Neural cell (in vitro differentiated cells): ENCODE results near the gene DYNC2H1.

DNA sequence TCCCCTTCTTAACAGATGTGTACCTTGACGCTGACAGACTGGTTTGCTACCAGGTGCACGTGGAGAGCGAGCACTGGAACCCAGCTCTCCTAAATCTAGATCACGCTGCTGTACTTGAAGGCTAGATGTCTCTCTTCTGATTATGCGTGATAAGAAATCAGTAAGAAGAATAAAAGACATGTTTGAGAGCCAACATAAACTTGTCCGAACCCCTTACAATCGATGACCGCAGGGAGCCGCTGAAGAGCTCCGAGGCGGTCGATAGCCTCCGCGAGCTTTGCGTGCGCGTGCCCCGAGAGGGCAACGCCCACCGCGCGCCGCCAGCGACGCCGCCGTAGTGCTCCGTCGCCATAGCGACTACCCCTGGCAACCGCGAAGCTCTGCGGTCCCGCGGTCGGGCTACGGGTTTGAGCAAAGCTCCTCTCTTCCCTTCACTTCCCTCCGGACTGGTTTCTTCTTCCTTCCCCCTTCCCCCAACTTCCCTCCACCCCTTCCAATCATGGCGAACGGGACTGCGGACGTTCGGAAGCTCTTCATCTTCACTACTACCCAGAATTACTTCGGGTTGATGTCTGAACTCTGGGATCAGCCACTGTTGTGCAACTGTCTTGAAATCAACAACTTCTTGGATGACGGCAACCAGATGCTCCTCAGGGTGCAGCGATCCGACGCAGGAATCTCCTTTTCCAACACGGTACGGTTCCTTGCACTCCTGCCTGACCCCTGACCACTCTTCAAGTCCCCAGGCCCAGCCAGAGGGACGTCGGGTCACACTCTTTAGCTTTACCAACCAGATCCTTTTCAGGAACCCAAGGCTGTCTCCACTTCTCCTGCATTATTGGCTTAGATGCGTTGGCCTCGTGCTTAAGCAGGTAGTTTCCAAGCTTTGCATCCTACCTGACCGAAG lies at the start of gene DYNC2H1:
TSS of gene DYNC2H1 (plus strand) at position 351 of the 907 bp plus-strand sequence.
- RAMPAGE, long total RNA, result start-site peak on the plus strand centred at position 357 of the sequence, 57 bp wide, 119 and 135 reads in 2 replicates

- RAMPAGE, long total RNA, result no peak
These were observed 354.0 kb upstream of the DDI1 start for GRCh38 chr11:103682362-103682843.

- RAMPAGE, long total RNA, result no peak
These were observed 283.4 kb upstream of the DDI1 start for GRCh38 chr11:103753000-103753427.

DNA sequence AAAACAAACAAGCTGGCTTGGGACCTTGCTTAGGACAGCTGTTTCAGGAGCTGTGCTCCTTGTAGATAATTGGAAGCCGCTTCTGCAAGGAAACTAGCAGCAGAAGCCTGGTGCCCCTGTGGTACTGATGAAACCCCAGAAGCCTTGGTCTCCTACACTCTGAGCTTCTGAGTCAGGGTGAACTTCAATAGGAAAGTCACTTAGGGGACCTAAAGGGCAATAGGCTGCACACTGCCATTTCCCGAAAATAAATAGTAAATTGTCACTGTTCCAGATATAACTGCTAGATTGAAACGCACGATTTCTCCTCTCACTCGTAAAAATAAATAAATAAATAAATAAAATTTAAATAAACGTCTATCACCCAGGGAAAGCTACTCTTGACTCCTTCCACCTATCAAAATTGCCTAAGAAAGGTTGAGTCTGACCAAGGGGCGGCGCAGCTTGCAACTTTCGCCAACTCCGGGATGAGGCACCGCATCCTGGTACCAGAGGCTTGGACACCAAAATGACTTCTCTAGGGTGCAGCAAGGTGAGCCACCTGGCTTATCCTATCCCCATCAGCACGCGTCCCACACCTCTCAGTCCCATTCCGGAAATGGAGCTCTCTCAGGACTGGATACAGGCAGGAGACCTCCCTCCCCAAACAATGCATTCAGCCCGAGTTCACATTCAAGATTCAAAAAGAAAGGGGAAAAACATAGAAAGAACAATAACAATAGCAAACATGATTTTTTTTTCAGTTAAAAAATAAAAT lies 733 bp downstream of the PDGFD start:
- RAMPAGE, long total RNA, result no peak

GRCh38 chr11:105100087-105100704 lies 39.4 kb downstream of the CARD18 start:
- RAMPAGE, long total RNA, result no peak

GRCh38 chr11:106956896-106957592 lies 61.2 kb downstream of the GUCY1A2 start:
- RAMPAGE, long total RNA, result no peak

DNA sequence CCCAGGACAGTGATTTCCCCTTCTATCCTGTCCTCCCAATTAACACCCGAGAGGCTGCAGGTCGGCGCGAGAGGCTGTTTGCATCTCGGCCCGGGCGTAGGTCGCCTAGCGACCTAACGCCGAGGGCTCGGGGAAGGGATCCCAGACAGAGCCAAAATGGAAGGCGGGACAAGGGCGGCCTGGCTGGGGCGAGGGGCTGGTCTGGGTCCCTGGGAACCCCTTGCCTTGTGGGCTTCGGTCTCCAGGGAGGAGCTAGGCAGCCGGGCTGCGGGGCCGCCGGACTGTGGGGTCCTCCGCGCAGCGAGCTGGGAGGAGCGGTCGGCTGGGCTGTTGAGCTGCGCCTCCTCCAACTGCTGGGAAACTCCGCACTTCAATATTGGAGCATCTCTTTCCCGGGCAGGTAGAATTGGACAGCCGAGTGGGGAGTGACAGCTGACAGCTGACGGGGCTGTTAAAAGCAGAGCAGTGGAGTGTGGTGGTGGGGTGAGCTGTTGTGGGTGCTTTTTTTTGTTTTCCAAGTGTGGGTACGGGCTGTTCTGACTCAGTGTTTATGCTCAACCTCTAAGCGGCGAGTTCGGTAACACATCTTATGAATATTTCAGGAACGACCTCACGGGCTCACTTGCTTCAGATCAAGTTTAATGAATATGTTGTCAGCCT lies 785 bp downstream of the ELMOD1 start:
- RAMPAGE, long total RNA, result no peak

DNA sequence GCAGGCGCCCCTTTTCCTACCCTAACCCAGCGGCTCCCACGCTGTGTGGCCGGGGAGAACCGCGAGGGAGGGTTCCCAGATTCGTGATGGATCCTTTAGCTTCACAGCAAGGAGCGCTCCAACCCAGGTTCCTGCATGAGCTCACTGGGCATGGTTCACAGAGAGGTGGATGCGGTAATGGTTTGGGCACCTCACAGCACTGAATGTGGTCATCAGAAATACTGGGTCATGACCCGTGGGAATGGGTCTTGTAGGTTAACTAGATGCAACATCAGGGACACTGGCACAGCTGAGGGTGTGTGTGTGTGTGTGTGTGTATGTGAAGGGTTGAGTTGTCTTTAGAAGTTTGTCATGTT lies 921 bp downstream of the RAB39A start:
- RAMPAGE, long total RNA, result no peak

DNA sequence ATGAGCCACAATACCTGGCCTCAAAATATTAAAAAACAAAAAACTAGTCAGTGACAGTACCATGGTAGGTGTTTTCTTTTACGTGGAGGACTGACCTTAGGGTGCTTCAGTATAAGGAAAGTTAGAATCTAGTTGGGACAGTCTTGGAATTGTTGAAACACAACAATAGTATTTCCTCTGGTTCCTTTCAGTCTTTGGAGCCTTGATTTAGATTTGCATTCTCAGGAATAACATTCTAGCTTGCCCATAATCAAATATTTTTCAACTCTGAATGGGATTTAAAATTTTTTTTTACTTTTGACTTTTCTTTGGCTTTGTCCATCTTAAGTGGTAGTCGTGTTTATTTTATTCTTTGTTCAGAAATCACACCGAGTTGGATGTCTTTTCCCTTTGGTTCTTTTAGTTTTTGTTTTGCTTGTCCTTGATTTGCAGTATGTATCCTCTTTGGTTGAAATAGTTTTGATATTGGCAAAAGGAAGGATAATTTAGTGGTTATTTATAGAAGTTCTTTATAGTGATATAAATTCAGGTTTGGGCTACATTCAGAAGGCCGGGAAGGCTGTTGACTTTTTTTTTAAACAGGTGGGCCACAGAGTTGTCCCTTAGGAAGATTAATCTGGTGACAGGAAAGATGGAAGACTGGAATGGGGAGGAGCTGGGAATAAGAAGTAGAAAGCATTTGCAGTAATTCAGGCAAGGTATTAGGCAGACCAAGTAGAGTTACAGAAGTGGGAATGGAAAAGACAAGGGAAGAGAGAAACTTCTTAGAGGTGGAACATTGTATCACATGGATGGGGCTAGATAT lies 47.6 kb downstream of the CUL5 start:
- RAMPAGE, long total RNA, result no peak

GRCh38 chr11:108095244-108095688 lies 26.1 kb upstream of the ACAT1 start:
- RAMPAGE, long total RNA, result no peak

- RAMPAGE, long total RNA, result no peak
These were observed 22.3 kb downstream of the NPAT start for GRCh38 chr11:108200043-108200625.

GRCh38 chr11:108567831-108568619 lies 25.5 kb downstream of the EXPH5 start:
- RAMPAGE, long total RNA, result no peak

- RAMPAGE, long total RNA, result no peak
These were observed 17.1 kb upstream of the DDX10 start for GRCh38 chr11:108647359-108648550.

GRCh38 chr11:108733425-108733783 lies 68.5 kb downstream of the DDX10 start:
- RAMPAGE, long total RNA, result no peak

GRCh38 chr11:108923478-108923825 lies 258.6 kb downstream of the DDX10 start:
- RAMPAGE, long total RNA, result no peak

DNA sequence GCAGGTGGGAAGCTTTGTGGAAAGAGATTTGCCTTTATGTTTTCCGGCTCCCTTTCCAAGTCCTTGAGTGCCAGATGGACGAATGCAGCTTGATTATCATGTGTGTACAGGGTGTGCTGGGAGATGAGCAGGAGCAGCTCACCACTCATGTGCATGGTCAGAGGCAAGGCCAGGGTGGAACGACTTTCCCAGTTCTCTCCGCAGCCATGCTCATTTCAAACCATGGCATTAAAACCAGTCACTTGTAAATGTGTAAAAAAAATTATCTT lies 310.9 kb downstream of the DDX10 start:
- RAMPAGE, long total RNA, result no peak

GRCh38 chr11:109747746-109748469 lies 325.9 kb downstream of the C11orf87 start:
- RAMPAGE, long total RNA, result no peak

DNA sequence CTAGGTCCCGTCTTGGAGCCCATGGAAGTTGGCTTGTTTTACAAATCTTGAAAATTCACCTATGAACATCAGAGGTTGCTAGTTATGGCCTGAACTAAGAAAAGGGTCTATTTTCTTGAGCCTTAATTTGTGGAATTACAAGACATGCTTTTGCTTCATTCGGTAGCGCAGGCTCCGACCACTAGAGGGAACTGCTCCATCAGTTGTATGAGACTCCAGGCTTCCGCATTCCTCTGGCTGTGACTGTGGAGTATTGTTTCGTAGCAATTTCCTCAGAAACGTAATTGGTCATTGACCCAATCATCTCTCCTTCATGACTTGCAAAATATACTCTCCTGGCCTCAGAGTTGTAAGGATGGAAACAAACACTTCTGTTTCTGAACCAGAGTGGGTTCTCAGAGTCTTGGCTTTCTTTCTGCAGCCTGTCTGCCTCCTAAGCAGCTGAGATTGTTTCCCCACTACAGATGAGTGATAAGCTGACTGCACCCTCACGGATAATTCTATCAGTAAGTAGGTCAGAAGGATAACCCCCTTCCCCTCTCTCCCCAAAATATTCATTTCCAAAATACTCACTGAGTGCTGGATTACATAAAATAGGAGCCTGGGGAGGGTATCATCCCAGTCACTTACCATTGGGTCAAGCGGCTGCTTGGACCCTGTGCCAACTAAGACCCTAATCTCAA lies 146.8 kb upstream of the ZC3H12C start:
- RAMPAGE, long total RNA, result no peak

- RAMPAGE, long total RNA, result no peak
These were observed 2.2 kb downstream of the ZC3H12C start for GRCh38 chr11:110095301-110095895.

DNA sequence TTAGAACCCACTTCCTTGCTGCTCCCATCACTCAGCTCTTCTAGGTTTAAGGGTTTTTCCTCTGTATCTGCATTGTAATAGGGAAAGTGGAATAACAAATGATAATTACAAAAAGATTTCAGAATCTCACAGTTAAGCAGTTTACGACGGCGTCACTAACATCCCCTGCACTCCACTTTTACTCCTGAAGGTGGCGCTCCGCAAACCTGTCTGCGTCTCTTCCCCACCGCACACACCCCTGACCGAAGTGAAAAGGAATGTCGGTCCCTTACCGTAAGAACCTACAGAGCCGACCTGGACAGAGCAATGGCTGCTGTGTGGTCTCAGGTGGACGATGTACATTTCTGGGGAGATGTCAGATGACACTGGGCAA lies 80.9 kb downstream of the ZC3H12C start:
- RAMPAGE, long total RNA, result no peak